Measurements from ENCODE around the gene FAM83E.

DNA sequence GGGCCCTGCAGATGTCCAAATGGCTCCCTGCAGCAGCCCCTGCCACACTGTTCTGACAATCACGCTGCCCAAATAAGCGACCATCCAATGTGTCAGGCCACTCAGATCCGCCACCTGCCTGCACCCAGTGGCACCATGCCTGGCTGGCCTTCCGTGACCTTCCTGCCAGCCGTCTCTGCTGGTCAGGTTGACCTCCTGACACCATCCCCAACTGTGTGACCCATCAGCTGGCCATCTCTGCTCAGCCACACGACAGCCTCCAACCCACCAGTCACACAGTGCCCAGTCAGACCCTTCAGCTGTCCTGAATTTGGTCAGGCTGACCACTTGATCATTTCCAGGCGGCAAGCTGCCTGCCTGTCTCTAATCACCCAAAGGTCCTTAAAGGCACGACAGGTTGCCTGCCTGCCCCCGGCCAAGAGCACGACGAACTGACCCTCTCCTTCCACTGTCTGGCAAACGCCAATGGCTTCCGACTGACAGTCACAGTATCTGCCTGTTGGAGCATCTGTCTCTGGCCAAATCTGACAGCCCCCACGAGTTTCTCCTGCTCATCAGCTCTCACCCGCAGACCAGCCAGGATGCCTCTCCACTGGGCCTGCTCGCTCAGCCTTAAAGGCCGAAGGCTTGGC, 1.3 kb downstream of the FAM83E start:
- RAMPAGE, long total RNA = no peak
- RRBS = no CpG with 5 or more reads among the region's 17 CpGs

DNA sequence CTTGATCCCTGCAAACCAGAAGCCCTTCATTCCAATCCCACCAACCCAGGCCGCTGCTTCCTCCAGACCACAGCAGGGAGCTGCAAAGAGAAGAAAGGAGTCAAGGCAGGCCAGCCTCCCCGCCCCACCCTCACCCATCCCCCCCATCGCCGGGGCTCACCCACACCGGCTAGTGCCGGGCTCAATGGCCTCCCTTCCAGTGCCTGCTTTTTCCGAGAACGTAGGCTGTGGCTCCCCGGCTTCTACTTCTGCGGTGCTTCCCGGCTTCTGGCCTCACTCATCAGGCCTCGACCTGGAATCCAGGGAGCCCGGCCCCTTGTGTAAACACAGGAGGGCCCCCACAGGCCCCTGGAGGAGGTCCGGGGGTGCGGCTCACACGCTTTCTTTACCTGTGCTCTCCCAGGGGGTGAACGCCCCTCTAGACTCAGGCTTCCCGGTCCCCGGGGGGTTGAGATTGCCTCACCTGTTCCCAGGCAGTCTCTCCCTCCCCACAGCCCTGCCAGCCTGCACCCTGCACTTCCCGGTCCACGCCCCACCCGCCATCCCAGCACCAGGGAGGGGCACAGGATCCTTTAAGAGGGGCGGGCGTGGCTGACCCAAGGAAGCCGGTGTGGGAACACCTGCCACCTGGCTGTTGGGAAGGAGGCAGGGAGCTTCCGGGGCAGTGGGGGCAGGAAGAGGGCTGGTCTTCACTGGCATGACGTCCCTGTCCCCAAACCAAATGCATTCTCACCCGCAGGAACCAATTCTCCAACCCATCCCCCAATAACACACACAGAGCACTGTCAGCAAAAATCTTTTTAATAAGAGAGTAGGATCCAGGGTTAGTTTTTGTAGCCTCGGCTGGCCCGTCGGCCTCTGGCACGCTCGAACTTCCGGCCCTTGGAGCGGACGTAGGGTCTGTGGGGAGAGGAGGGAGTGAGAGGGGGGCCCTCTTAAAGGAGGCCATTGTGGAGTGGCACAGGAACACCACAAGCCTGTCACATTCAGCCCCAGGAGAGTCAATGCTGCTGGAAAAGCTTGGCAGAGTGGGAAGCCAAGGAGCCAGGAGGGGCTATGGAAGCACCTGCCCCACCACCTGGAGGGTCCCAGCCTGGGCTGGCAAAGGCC, at the start of gene FAM83E:
TSS of gene FAM83E (minus strand) at position 529 of the 1,110 bp plus-strand sequence.
- RAMPAGE, long total RNA = no peak
- RRBS = 57% methylated on average over 20 of the region's 36 CpGs

GRCh38 chr19:48638575-48639483, 1.6 kb upstream of the DBP start:
- RAMPAGE, long total RNA = no peak
- RRBS = 71% methylated on average over 2 of the region's 21 CpGs

- RAMPAGE, long total RNA = no peak
- RRBS = no CpG with 5 or more reads among the region's 24 CpGs
Measured at GRCh38 chr19:48716527-48717409, 2.8 kb downstream of the MAMSTR start.

GRCh38 chr19:48760423-48761259, 5.3 kb downstream of the FGF21 start:
- RAMPAGE, long total RNA = no peak
- RRBS = 64% methylated on average over 3 of the region's 17 CpGs

DNA sequence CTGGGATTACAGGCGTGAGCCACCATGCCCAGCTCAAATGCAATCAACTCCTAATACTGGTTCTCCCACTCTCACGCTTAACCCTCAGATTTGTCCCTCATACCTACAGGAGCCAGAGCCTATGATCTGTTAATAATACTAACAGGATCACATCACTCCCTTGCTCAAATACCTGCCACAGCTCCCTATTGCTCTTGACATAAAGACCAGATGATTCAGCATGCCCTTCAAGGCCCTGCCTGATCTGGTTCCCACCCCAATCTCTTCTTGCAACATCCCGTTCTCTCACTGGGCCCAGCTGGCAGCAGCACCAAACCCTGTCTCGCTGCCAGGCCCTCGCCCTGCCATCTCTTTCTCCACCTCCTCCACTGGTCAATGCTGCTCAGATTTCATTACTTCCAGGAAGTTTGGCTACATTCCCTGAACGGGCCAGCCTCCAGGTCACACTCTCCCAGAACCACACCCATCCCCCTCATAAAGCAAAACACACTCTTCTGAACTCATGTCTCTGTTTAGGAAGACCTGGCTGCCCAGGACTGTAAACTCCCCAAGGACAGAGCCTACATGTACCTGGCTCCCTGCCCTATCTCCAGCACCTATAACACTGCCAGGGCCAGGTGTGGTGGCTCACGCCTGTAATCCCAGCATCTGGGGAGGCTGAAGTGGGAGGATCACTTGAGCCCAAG, 8.6 kb upstream of the BCAT2 start:
- RAMPAGE, long total RNA = no peak
- RRBS = no CpG with 5 or more reads among the region's 7 CpGs

DNA sequence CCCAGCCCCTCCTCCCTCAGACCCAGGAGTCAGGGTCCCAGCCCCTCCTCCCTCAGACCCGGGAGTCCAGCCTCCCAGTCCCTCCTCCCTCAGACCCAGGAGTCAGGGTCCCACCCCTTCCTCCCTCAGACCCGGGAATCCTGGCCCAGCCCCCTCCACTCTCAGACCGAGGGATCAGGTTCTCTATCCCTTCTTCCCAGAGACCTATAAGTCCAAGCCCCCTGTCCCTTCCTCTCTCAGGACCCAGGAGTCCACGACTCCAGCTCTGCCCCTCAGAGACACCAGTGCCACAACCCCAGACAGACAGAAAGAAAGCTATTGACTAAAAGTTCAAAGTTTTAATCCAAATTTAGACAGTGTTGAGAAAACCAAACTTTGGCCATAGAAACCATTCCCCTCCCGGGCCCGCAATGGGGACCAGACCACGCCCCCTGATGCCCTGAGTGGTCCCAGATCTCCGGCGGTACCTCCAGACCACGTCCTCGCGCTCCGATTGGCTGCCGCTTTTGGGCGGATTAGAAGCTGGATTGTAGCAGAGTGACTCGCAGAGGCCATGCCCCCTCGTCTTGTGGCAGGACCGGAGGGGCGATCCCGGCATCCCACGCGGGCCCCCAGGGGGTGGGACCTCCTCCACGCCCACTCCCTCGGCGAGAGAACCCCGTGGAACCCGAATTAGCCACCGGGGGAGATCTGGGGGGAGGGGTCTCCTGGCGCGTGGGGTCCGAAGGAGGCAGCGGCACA, 653 bp upstream of the HSD17B14 start:
- RAMPAGE, long total RNA = no peak
- RRBS = 10% methylated on average over 15 of the region's 32 CpGs

- RAMPAGE, long total RNA = no peak
- RRBS = 88% methylated on average over 3 of the region's 21 CpGs
Measured at GRCh38 chr19:48859210-48859687, 9.2 kb downstream of the PLEKHA4 start.

DNA sequence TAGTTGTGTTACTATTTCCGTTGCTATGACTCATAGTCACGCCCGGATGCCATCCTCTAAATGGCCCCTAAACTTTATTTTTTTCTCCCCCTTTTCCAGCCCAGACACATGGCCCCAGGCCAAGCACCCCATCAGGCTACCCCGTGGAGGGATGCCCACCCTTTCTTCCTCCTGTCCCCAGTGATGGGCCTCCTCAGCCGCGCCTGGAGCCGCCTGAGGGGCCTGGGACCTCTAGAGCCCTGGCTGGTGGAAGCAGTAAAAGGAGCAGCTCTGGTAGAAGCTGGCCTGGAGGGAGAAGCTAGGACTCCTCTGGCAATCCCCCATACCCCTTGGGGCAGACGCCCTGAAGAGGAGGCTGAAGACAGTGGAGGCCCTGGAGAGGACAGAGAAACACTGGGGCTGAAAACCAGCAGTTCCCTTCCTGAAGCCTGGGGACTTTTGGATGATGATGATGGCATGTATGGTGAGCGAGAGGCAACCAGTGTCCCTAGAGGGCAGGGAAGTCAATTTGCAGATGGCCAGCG, 967 bp downstream of the PPP1R15A start:
- RAMPAGE, long total RNA = no peak
- RRBS = no CpG with 5 or more reads among the region's 10 CpGs

GRCh38 chr19:48874352-48875127, 2.3 kb downstream of the PPP1R15A start:
- RAMPAGE, long total RNA = no peak
- RRBS = no CpG with 5 or more reads among the region's 17 CpGs

GRCh38 chr19:48876803-48877334, 4.6 kb downstream of the PPP1R15A start:
- RAMPAGE, long total RNA = no peak
- RRBS = no CpG with 5 or more reads among the region's 13 CpGs

DNA sequence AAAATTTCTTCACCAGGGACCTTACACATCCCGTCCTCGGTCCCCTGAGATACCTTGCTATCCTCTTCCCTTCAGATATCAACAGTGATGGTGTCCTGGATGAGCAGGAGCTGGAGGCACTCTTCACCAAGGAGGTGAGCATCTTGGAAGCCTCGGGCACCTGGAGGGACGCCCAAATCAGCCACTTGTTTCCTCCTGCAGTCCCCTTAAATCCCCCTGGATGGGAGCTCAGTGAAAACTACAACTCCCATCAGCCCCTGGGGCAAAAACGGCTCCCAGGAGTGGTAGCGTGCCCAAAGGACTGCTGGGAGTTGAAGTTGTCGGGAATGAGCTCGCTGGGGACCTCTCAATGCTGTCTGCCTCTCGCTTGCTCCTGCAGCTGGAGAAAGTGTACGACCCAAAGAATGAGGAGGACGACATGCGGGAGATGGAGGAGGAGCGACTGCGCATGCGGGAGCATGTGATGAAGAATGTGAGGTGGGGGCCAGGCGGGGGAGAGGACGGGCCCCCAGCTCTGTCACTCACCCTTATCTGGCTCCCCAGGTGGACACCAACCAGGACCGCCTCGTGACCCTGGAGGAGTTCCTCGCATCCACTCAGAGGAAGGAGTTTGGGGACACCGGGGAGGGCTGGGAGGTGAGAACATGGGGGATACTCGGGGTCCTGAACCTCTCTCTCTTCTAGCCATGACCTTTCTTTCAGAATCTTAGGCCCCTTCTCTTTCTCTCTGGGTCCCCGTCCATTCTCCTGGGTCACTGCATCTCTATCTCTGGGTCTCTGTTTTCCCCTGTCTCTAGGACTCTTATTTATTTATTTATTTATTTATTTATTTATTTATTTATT, 14.6 kb upstream of the DHDH start:
- RAMPAGE, long total RNA = no peak
- RRBS = no CpG with 5 or more reads among the region's 23 CpGs

DNA sequence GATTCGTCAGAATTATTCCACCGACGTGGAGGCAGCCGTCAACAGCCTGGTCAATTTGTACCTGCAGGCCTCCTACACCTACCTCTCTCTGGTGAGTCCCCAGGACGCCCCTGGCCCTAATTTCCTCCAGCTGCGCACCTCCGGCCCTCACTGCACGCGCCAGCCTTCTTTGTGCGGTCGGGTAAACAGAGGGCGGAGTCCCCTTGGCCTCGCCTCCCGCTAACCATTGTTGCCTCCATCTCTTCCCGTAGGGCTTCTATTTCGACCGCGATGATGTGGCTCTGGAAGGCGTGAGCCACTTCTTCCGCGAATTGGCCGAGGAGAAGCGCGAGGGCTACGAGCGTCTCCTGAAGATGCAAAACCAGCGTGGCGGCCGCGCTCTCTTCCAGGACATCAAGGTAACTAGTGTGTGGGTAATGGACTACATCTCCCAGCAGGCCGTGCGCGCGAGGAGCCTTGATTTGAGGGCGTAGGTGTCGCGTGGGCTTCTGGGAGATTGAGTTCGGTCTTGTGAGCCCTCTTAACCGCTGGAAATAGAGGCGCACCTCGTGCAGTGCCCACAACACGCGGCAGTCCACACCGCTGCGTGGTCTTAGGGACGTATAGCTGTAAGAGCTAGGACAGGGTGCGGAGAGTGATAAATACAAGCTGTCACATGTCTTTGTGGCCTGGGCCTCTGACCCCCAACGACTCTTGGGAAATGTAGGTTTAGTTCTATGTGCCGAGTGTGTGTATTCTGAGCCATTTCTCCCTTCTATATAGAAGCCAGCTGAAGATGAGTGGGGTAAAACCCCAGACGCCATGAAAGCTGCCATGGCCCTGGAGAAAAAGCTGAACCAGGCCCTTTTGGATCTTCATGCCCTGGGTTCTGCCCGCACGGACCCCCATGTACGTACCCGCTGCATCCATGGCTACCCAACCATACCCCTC, 675 bp downstream of the FTL start:
- RAMPAGE, long total RNA = no peak
- RRBS = no CpG with 5 or more reads among the region's 54 CpGs

DNA sequence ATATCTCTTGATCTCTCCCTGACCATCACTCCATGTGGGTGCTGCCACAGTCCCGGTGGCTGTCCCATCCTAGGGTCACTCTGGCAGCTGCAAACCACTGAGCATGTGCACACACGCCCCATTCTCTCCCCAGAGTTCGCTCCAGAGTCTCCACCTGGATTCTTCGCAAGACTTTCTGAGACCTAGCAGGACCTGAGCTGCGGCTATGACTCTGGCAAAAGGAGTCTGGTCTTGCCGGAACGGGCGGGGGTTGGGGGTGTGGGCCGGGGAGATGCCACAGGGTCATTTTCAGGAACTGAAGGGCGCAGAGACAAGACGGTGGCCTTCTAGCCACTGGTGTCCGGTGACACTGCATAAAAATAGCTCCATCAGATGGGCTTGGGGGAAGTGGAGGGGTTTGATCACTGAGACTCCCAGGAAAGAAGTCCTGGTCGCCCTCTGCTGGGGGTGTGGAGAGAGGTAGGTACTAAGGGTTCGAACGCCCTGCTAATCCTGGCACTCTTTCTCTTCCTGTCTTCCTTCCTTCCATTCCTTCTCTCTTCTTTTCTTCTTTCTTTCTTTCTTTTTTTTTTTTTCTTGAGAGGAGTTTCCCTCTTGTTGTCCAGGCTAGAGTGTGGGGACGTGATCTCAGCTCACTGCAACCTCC, 1.3 kb upstream of the KCNA7 start:
- RAMPAGE, long total RNA = no peak
- RRBS = 39% methylated on average over 4 of the region's 16 CpGs

- RAMPAGE, long total RNA = no peak
- RRBS = no CpG with 5 or more reads among the region's 10 CpGs
Measured at GRCh38 chr19:49109280-49110108, 4.7 kb upstream of the LIN7B start.

DNA sequence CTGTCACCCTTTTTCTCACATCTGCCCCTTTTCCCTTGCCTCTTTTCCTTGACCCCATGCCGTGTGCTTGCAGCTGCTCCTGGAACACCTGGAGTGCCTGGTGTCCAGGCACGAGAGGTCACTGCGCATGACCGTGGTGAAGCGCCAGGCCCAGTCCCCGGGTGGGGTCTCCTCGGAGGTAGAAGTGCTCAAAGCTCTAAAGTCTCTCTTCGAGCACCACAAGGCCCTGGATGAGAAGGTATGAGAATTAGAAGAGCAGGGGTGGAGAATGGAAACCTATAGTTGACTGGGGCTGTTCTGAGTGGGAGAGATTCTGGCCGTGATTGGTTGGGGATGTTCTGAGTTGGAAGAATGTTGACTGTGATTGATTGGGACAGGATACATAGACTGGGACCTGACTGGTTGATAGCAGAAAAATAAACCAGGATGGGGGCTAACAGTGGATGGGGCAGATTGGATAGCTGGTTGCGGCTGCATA, 9.5 kb downstream of the PPFIA3 start:
- RAMPAGE, long total RNA = no peak
- RRBS = no CpG with 5 or more reads among the region's 10 CpGs

DNA sequence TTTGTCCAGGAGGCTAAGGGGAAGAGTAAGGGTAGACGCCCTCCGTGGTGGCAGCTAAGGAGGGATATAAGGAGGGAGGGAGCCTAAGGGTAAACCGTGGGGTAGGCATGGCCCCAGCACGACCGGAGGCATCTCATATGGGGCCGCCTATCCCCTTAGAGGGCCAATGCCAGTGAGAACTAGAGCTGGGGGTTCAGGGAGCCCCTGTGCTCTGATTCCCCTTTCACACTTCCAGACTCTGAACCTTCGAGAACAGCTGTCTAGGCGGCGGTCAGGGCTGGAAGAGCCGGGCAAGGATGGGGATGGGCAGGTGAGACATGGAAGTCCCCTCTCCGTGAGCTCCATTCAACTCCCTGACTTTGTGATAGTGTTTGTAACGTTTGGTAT, 10.4 kb downstream of the PPFIA3 start:
- RAMPAGE, long total RNA = no peak
- RRBS = no CpG with 5 or more reads among the region's 12 CpGs

DNA sequence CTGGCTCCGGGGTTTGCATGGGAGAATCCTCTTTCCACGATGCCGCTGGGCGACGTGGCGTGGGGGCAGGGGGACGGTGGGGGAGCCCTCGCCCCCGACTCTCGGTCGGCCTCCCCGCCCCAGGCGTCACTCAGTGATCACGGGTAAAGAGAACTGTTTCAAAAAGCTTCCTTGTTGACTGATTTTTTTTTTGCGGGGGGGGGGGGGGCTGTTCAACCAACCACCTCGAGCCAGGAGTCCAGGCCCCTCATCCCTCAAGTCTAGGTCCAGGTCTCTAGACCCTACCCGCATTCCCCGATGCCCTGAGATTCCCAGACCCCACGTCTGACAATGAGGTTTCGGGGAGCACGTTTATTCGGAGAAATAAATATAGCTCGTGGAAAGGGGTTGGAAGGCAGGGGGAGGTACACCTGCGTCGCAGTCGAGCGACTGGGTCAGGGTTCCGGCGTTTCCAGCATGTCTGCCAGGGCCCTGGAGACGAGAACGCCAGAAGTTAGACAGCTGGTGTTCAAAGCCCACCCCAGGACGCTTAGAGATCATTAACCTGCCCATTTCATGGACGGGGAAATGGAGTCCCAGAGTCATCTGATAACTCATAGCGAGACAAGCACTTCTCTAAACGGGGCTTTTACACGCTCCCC, 4.2 kb downstream of the HRC start:
- RAMPAGE, long total RNA = no peak
- RRBS = 2% methylated on average over 1 of the region's 36 CpGs

DNA sequence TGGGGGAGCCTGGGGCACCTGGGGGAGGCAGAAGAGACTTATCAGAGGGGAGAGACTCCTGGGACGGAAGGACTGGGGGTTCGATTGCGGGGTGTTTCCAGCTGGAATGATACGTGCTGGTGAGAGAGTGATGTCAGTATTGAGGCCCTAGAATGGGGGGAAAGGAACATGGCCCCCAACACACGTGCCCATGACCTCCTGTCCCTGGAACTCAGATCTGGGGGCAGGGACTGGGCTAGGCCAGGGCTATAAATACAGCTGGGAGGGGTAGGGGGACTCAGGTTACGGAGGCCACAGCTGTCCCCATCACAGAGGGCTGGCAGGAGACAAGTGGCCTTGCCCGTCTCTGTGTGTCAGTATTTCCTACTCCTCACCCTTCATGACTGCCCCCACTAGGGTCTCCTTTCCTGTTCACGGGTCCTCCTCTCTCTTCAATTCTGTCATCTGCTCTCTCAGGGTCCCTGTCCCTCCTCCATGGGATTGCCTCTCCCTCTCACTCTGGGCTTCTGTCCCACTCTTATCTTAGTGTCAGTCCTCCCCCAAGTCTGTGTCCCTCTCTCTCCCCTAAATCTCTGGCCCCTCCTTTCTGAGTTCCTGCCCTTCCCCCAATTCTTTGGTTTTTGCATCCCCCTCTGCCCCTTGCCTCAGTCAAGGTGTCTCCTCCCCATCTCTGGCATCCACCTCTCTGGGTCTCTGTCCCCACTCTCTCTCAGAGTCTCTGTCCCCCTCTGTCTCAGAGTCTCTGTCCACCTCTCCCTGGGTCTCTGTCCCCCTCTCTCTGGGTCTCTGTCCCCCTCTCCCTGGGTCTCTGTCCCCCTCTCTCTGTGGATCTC, 721 bp upstream of the HRC start:
- RAMPAGE, long total RNA = no peak
- RRBS = no CpG with 5 or more reads among the region's 8 CpGs

- RAMPAGE, long total RNA = no peak
- RRBS = no CpG with 5 or more reads among the region's 6 CpGs
Measured at GRCh38 chr19:49160364-49160815, 2.8 kb downstream of the TRPM4 start.